Mesangial cell (primary cell): ENCODE results near the genes KCND2 and CPED1.

DNA sequence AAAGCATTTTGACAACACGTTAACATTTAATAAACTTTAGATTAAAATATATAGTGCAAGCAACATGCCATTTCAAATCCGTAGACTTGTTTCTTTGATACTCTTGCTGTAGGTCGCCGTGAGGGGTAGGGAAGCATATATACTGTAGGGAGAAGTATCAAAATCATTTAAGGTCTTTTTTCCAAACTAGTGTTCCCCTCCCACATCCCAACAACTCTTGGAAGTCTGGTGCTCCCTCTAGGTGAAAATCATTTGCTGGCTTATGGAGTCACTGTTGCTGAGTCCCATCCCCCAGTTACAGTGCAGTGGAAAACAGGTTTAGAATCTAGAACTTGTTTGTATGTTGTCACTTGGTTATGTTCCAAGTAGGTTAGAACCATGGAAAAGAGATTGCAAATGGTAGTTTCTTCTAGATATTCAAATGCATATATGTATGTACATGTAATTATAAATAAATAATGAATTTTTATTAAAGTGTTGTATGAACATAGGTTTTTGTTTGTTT, 4.0 kb upstream of the LSMEM1 start:
- RAMPAGE, long total RNA, result no peak

GRCh38 chr7:112575852-112576255, 95.1 kb downstream of the LSMEM1 start:
- RAMPAGE, long total RNA, result no peak

DNA sequence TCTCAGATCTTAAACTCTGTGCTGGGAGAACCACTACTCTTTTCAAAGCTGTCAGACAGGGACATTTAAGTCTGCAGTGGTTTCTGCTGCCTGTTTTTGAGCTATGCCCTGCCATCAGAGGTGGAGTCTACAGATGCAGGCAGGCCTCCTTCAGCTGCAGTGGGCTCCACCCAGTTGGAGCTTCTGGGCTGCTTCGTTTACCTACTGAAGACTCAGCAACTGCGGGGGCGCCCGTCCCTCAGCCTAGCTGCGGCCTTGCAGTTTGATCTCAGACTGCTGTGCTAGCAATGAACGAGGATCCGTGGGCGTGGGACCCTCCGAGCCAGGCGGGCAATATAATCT, 159.4 kb upstream of the FOXP2 start:
- RAMPAGE, long total RNA, result no peak

DNA sequence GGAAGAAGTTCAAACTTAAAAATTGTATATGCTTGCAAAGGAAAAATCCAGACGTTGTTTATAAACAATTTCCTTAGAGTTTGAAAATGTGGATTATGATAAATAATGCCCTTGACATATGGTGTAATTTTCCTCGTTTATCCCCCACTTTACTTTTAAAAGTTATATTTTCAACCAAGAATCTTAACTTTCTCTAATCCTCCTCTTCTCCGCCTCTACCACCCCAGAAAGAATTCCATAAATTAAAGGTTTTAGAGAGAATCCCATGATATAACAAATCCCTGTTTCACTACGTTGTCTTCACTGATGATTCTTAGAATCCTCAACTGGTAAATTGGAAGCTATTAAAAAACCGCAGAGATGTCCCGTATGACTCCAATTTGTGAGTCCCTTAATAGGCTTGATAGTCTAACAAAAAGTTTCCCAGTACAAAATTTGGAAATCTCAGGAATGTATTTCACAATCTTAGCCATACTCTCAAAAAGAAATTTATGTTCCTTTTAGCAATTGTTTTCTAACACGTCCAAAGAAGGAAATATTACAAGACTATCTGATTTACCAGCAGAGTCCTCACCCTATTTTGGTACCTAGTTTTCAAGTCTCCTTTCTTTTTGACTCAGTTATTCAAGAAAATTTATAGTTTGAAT, 2.4 kb downstream of the TES start:
- RAMPAGE, long total RNA, result no peak

GRCh38 chr7:116354494-116355770, 144.6 kb downstream of the TES start:
- RAMPAGE, long total RNA, result no peak

DNA sequence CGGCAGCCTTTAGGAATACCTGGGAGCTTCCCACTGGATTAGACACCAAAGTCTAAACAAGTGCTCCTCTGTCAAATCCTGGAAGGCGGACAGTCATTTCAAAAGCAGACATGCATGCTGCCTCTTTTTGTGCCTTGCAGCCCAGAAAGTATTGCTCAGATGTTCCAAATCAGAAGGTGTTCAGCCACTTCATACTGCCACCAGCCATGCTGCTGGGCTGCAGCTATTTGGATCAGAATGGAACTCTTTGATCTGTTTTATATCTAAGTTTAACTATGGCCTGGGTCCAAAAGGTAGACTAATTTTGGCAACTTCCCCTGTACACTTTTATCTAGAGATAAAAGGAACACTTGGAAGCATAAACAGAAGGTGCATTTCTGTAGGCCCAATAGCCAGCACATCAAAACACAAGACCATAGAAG, 143.3 kb upstream of the CAV2 start:
- RAMPAGE, long total RNA, result no peak

DNA sequence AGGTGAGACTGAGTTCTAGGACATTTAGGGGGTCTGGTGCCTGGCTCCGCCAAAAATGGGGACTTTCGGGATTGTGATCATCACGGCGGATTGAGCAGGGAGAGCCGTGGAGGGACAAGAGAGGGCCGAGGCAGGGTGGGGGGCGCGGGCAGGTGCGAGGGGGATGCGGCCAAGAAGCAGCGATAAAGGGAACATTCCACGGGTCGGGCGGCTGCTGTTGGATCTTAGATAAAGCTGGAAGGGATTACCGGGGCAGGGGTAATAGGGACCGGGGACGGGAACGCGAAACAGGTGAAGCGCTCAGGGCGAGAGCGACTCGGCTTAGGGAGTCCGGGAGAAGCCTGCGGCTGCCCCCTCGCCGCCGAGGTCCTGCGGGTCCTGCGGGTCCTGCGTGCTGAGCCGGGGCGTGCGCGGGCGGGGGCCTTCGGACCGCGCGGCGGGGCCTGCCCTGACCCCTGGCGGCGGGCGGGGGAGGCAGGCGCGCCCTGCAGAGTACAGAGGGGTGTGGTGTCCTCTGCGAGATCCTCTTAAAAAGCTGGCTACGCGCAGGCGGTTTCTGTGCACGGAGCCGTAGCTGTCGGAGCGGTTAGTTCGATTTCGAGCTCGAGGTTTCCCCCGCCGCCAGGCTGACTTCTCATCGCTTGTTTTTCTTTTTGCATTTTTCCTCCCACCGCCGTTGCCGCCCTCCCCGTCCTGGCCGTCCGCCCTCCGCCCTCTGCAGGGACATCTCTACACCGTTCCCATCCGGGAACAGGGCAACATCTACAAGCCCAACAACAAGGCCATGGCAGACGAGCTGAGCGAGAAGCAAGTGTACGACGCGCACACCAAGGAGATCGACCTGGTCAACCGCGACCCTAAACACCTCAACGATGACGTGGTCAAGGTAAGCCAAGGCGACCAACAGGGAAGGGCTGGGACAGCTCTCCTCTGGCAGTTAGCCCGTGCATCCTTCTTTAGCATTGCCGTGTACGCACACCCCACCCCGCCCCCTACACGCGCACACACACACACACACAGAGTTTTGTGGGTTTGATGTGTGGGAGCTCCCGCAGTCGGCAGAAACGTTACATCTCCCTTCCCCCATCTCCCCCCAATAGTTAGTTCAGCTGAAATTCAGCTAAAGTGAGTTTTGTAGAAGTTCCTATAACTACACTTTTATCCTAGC, 1.4 kb downstream of the CAV1 start:
- RAMPAGE, long total RNA, result start-site peak on the plus strand centred at position 557 of the sequence, 88 bp wide, 870 reads; start-site peak on the plus strand centred at position 713 of the sequence, 50 bp wide, 124 reads

DNA sequence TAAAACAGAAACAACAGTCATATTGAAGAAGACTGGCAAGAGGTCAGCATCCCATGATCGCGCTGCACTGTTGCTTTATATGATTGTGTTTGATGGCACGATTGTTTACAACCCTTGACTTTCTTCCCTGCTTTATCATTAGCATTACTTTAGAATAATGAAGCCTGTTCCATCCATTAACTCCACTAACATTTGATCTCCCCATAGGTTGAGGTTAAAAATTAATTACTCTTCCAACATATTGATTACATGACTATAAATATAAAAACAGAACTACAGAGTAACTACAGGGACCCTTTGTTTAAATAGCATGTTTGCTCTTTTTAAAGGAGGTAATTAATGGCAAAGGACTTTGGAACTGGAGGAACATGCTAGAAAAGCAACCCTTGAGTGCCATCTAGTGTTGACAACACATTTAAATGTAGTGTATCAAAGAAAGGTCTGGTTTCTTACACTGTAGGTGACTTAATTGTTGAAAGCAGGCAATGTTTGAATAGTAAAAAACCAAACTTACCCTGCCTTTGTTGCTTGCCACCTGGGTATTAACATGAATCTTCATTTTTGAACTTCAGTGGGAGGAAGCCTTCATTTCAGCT, 52.8 kb upstream of the CAPZA2 start:
- RAMPAGE, long total RNA, result no peak

DNA sequence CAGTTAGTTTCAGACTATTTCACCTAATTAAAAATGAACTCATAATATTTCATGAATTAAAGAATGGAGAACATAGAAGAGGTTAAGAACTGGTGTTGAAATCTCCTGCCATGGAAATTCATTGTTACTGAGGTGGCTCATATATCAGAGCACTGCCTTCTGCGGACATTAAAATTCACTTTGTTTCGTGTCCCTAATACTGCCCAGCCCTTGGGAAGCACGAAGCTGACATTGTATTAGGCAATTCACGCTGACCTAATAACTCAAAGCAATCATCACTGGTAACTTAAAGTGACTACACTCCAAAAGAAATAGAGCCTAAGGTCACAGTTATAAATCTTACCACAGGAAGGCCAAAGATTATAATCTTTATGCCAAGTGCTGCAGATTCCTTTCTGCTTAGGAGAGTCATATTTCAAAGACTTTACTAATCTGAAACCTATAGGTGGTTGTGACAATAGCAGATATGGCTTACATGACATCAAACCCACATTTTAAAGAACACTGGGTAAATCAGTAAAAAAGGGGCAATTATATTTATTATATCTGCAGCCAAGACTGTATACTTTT, 52.1 kb upstream of the CAPZA2 start:
- RAMPAGE, long total RNA, result no peak

DNA sequence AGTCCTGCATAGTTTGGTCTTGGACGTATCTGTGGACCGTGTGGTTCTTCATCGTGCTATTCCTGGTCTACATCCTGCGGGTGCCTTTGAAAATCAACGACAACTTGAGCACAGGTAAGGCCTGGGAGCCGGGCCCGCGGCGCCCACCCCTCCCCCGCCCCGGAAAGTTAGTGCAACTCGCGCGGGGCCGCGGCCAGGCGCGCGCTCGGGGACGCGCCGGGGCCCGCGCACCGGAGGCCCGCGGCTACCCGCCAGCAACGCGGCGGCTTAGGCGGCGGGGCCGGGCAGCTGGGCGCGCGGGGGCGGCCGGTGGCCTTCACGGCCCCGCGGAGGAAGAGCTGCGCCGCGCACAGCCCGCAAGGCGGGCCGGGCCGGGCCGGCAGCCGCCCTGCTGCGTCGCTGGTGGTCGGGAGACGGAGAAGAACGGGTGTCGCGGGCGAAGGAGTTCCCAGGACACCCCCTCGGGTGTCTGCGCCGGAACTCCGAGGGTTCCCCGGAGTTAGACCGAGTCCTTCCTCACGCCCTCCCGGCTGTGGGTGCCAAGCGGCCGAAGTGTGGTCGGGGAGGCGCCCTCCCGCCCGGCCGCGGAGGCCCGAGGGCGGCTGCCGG, 381 bp downstream of the ST7 start:
- RAMPAGE, long total RNA, result no peak

DNA sequence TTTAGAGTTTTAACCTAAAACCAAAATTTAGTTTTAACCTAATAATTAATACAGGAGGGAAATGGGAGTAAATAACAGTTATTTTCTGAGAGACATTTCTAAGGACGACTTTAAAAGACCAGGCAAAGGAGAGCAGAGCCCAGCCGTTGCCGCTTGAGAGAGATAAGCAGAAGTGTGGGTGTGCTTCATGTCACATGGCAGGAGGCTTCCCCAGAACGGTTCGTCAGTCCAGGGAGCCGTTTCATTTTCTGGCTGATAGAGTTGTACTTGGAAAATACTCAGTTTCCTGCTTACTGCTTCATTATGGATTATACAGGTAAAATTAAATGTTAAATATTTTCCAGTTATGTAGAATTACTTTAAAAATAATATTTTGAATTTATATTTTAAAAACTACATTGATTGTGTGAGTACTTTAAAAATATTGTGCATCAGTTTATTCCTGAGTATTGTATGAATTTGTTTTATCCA, 61.4 kb downstream of the ST7 start:
- RAMPAGE, long total RNA, result no peak

GRCh38 chr7:117019973-117021268, 67.1 kb downstream of the ST7 start:
- RAMPAGE, long total RNA, result no peak

- RAMPAGE, long total RNA, result no peak
These were observed 157.2 kb downstream of the ST7 start for GRCh38 chr7:117110334-117111091.

- RAMPAGE, long total RNA, result no peak
These were observed 184.9 kb downstream of the CTTNBP2 start for GRCh38 chr7:117688374-117688709.

- RAMPAGE, long total RNA, result no peak
These were observed 62.6 kb downstream of the CTTNBP2 start for GRCh38 chr7:117810521-117811169.

DNA sequence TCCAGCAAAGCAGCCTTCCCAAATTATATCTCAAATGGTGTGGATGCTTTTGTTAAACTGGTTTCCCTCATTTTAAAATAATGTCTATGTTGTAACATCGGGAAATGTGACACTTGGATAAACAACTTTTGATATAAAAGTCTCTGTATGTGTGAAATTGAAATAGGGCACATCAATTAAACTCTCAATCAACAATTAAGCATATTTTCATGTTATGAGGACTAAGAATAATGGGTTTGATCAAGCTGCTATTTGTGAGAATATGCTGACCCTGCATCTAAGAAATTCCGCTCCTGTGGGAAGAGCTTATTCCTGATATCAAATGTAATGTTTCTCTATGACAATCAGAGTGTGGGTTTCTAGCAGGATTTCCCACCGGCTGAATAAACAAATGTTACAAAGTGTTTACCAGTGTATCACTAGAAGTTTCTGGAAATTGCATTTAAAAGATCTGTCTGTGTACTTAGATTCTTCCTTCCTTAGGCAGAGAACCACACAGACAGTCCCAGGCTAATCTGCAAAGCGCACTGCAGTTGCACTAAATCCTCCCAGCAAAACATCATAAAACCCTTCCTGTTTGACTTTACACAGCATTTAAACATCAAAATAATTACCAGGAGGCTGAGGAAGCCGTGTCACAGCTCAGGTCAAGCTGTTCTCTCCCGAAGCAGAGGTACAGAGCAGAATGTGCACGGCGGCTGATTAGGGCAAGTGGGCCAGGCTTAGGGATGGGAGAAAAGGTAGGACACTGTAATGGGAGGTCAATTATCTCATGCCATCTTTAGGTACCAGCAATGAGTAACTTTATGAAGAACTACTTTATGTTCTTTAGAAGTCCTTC, 109.0 kb upstream of the CTTNBP2 start:
- RAMPAGE, long total RNA, result no peak

GRCh38 chr7:118194585-118195952, 11.1 kb downstream of the LSM8 start:
- RAMPAGE, long total RNA, result no peak

DNA sequence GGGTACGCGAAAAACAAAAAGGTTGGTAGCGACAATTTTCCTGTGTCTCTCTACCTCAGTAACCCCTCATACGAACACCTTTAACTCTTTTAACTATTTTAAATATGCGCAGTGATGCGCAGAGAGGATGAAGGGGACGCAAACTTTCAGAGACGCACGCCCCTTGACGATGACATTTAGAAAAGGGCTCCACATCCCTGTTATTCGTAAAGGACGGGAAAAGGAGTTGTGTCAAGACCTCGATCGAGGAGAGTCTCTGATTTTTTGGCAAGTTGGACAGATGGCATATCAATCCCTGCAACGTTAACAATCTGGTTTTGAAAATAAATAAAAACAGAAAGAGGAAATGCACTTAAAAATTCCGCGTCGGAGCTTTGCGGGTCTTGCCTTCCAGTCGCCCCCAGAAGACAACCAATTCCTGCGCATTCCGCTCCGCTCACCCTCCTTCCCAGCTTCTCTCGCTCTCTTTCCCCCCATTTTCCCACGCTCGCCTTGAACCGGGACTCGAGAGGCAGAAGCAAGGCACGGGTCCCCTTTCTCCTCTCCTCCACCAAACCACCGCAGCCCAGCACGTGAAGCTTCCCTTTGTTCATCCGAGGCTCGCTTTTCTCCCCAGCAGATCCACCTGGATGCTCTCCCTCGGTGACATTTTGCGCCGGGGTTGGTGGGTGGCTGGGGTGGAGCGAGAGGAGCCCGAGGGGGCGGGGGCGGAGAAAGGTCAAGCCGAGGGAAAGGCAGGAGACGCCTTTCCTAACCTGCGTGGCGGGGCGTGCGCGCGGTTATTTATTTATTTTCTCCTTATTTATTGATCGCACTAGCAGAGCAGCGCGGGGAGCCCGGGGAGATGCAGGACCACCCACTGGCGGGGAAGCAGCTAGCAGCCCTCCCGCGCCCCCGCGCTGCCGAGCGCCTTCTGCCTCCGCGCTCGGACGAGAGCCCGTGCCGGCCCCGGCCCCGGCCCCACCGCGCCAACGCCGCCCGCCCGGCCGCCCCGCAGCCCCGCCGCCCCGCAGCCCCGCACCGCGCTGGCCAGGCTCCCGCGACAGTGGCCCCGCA, at the start of gene KCND2:
Gene KCND2, plus strand, starts transcription at position 751 of the 1,056 bp plus-strand sequence.
- RAMPAGE, long total RNA, result no peak

- RAMPAGE, long total RNA, result no peak
These were observed 230 bp upstream of the CPED1 start for GRCh38 chr7:120988410-120988552.

DNA sequence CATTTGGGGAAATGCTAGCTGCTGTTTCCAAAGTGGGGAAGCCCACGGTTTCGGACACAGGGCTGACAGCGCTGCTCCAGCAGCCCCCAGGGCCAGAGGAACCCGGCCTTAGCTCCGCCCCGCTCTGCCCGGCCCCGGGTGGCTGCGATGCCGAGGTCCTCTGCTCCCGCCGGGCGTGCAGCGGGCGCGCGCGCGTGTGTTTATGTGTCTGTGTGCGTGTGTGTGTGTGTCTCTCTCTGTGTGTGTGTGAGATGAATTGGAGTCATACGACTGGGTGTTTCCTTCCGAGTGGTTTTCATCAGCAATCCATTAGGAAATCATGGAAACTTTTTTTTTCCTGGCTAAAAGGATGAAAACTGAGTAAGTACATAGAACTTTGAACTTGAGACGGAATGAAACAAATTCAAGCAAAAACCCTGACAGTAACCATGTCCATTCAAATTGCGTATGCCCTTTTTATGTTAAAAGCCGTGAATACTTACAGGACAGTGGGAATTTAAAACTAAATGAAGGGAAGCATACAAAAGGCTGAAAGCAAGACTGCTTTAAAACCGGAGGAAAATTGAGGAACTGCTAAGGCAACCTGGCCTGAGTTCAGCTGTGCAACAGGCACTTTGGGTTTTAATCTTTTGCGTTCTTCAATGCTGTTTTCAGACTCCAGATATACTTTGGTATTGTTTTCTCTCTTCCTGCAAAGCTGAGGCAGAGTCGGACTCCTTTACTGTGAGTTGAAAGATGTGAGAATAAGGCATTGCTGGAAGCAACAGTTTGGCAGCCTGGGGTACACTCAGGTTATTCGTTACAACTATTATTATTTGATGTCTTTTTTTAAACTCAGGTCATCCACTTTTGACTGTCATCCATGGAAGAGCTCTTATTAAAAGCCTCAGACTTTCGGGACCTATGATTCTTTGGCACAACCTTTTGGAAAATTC, at the start of gene CPED1:
Gene CPED1, plus strand, starts transcription at position 159 of the 935 bp plus-strand sequence.
- RAMPAGE, long total RNA, result start-site peak on the plus strand centred at position 198 of the sequence, 143 bp wide, 109 reads